Left lung (tissue), 1 donor: Measurements from ENCODE around the genes PTAFR and ATP5IF1.

- PRO-cap, result no peak
These were observed 657 bp downstream of the TRNP1 start for GRCh38 chr1:26994029-26994668.

GRCh38 chr1:27098363-27099012 lies 56.4 kb downstream of the SLC9A1 start:
- PRO-cap, result no peak

DNA sequence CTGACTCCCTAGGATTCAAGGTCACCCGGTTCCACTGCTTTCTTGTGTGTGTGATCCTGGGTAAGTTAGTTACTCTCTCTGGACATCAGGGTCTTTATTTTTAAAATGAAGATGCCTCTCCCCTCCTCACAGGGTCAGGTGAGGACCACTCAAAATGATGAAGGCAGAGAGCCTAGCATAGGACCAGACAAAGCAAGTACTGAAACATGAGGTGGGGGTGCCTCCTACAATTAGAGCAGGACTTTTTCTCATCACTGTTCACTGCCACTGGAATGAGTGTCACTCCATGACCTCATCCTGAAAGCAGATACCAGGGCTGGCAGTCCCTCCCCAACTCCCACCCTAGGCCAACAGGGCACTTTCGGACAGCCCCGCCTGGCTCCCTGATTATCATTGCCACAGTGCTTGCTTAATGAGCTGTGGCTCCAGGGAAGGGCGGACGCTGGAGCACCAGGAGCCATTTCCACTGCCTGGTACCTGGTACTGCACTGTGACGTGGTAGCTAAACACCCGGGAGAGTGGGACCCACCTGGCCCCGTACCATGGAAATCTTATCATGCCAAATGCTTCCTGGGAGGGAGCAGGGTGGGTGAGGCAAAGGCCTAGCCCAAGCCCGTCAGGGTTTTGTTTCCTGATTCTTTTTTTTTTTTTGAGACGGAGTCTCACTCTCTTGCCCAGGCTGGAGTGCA lies 22.3 kb downstream of the SLC9A1 start:
- PRO-cap, result no peak

GRCh38 chr1:27153178-27153761 lies 1.7 kb downstream of the SLC9A1 start:
- PRO-cap, result no peak

- PRO-cap, result no peak
These were observed 7.6 kb downstream of the SYTL1 start for GRCh38 chr1:27349053-27350240.

GRCh38 chr1:27400385-27401037 lies 8.1 kb downstream of the GPR3 start:
- PRO-cap, result no peak

DNA sequence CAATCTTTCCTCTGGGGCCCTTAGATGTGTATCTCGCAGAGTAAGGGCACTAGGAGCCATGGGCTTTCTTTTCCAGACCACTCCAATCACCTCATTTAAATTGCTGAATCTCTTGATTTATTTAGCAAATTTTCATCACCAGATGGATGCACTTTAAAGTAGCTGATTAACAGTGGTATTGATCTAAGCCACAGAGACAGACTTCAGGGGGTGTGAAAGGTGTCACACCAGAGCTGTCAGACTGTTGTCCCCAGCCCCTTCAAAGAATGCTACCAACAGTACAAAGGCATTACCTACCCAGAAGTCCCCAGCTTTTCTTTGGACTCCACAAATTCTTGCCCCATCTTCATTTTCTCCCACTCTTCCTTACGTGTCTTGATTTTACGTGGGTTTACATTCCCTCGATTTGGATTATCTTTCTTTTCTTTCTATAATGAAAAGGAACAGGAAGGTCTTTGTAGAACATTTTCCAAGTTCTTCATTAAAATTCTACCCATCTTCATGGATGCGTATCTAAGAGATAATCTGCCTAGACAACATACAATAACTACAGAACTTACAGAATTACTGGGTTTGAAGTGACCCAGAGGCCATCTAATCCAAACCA lies 22.2 kb downstream of the GPR3 start:
- PRO-cap, result no peak

- PRO-cap, result no peak
These were observed 36.0 kb downstream of the GPR3 start for GRCh38 chr1:27428159-27429054.

- PRO-cap, result no peak
These were observed 44.7 kb downstream of the WASF2 start for GRCh38 chr1:27445009-27446000.

GRCh38 chr1:27504169-27505720 lies 14.8 kb upstream of the WASF2 start:
- PRO-cap, result no peak

- PRO-cap, result no peak
These were observed 27.3 kb upstream of the WASF2 start for GRCh38 chr1:27517330-27517677.

DNA sequence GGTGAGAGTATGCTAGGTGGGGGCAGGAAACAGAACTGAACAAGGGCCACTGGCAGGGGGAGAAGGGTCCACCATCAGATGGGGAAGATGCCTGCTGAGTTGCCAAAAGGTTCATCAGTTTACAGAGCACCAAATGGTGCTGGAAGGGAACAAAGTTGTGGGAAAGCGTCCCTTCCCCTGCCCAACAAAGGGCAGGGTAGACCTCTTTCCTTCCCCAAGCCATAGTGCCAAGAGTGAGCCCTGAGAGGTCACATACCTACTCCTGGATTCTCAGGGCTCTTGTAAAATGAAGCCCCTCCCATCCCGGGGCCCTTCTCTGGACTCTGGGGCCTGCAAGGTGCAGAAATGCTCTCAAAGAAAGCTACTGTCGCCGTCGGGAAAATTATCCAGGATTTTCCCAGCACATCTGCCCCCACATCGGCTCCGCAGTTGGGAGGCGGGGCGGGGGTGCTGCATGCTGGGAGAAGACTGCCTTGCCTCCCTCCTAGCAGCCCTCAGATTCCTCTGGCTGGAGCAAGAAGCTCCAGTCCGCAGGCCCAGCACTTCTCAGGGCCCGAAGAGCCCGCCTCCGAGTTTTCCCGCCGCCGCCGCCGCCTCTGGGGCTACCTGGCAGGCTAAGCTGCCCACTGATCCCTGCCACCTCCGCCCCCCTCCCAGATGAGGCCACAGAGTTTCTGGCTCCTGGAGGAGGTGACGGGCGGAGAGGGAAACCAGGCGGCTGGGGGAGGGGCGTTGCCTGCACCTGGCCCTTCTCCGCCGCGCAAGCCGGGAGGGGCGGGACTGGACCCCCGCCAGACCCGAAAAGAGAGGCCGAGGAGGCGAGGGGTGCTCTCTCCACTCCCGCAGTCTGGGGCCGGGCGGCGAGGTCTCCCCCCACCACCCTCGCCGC lies 29.1 kb downstream of the AHDC1 start:
- PRO-cap, result bidirectional peak, plus-strand start at position 497 of the sequence, minus-strand start at position 380 of the sequence; bidirectional peak, plus-strand start at position 794 of the sequence, minus-strand start at position 598 of the sequence

GRCh38 chr1:27575485-27576478 lies 28.2 kb downstream of the AHDC1 start:
- PRO-cap, result bidirectional peak, plus-strand start at chr1:27575975, minus-strand start at chr1:27576012; unidirectional peak, minus-strand start at chr1:27576142

GRCh38 chr1:27587897-27588846 lies 15.8 kb downstream of the AHDC1 start:
- PRO-cap, result no peak

- PRO-cap, result no peak
These were observed 2.1 kb downstream of the AHDC1 start for GRCh38 chr1:27601391-27602767.

GRCh38 chr1:27611603-27612081 lies 7.7 kb upstream of the AHDC1 start:
- PRO-cap, result unidirectional peak, minus-strand start at chr1:27611893

DNA sequence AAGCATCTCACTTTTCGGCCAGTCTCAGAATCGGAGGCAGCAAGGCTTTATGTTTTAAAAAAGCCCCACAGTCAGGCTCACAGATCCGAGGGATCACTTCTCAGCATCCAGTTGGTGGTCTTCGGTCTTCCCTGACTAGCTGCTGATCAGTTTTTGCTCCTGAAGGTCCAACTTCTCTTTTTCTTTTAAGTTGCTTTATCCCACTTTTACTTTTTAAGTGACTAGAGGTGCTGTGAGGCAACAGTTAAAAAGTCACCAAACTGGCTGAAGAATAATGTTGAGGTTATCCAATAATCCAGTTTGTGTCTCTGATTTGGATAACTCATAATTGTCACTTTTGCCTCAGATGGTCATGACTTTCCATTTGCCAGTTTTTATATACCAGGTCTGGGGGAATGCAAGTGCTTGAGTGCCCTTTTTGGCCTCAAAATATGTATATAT lies 904 bp downstream of the FAM76A start:
- PRO-cap, result bidirectional peak, plus-strand start at position 382 of the sequence, minus-strand start at position 187 of the sequence

- PRO-cap, result bidirectional peak, plus-strand start at chr1:28176821, minus-strand start at chr1:28176636
These were observed at the start of gene PTAFR for GRCh38 chr1:28176514-28177485. PTAFR (minus strand) TSS chr1:28176690.

DNA sequence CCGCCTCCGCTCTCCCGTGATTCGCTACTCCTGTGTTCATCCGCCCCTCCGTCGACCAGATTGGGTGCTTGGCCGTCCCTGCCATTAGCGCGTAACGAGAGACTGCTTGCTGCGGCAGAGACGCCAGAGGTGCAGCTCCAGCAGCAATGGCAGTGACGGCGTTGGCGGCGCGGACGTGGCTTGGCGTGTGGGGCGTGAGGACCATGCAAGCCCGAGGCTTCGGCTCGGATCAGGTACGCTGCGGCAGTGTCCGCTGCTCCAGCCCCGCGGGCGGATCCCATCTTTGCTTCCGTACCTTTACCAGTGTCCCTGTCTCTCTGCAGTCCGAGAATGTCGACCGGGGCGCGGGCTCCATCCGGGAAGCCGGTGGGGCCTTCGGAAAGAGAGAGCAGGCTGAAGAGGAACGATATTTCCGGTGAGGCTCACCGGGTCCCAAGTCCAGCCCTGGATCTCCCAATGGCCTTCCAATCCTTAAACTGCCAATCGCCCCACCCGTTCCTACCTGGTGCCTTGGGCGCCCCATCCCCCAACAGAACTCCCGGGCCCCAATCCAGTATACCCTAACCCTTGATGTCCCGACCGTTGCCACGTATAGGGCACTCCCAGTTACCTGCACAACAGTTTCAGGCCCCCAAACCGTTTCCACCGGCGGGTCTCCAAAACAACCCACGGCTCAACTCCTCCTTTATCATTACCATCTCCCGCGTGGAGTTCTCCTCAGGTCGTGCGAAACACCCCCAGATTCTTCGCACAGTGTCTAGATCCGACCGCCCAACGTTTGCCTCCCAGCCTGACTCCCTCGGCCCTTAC lies at the start of gene ATP5IF1:
Gene ATP5IF1, plus strand, starts transcription at position 87 of the 810 bp plus-strand sequence.
- PRO-cap, result bidirectional peak, plus-strand start at position 117 of the sequence, minus-strand start outside the sequence; bidirectional peak, plus-strand start at position 706 of the sequence, minus-strand start at position 478 of the sequence; unidirectional peak, plus-strand start at position 706 of the sequence

- PRO-cap, result no peak
These were observed 11.0 kb upstream of the SESN2 start for GRCh38 chr1:28248164-28248867.